Cardiac fibroblast (primary cell): ENCODE data around the gene UCMA.

DNA sequence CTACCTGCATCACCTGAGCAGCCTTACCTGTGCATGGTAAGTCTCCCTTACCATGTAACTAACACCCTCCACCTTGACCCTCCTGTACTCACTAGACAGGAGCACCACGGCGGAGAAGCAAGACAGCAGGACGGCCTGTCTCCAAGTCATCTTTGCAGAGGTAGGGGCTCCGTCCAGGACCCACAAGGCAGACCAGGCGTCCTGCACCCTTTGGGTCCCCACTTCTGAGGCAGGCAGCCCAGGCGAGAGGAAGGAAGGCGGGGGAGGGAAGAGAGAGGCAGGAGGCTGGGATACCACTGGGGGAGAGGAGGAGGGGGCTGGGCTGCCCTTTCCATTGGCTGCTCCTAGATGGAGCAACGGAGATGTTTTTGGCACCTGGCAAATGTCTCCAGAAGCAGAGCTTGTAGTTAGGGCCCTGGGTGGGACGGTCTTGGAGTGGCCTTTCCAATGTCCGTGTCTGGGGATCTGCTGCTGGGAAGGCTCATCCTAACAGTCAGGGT, at the start of gene UCMA:
TSS of gene UCMA (minus strand) at position 266 of the 500 bp plus-strand sequence.
- RRBS = no CpG with 5 or more reads among the region's 10 CpGs

- RRBS = no CpG with 5 or more reads among the region's 8 CpGs
Measured at GRCh38 chr10:13337802-13338354, 10.2 kb downstream of the SEPHS1 start.

DNA sequence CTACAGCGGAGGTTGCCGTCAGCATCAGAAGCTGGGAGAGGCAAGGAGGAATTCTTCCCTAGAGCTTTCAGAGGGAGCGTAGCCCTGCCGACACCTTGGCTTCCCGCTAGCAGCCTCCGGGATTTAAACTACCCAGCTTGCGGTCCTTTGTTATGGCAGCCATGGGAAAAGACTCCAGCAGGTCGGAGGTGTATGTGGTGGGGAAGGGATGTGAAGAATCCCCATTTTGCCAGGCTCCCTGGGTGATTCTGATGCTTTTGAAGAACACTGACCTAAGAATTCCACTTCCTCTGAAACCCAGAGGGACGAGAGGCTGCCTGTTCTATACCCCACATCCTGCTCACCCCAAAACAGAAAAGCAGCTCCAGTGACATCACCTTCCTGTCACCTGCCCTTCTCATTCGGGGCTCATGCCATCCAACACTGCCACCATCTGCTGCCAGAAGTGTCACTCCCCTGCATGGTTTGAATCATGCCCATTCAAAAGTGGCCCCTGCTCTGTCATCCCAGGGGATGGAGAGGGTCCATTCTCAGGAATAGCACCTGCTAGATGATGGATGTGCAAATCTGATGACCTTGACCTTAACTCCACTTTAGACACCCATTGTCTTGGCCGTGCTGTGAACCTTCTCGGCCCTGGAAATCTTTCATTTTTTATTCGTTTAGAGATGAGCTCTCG, 3.5 kb upstream of the SEPHS1 start:
- RRBS = no CpG with 5 or more reads among the region's 14 CpGs

- RRBS = no CpG with 5 or more reads among the region's 14 CpGs
Measured at GRCh38 chr10:13409690-13410367, 61.7 kb upstream of the SEPHS1 start.

- RRBS = no CpG with 5 or more reads among the region's 27 CpGs
Measured at GRCh38 chr10:13440194-13440746, 88.5 kb downstream of the BEND7 start.

- RRBS = no CpG with 5 or more reads among the region's 4 CpGs
Measured at GRCh38 chr10:13480877-13481216, 48.0 kb downstream of the BEND7 start.

DNA sequence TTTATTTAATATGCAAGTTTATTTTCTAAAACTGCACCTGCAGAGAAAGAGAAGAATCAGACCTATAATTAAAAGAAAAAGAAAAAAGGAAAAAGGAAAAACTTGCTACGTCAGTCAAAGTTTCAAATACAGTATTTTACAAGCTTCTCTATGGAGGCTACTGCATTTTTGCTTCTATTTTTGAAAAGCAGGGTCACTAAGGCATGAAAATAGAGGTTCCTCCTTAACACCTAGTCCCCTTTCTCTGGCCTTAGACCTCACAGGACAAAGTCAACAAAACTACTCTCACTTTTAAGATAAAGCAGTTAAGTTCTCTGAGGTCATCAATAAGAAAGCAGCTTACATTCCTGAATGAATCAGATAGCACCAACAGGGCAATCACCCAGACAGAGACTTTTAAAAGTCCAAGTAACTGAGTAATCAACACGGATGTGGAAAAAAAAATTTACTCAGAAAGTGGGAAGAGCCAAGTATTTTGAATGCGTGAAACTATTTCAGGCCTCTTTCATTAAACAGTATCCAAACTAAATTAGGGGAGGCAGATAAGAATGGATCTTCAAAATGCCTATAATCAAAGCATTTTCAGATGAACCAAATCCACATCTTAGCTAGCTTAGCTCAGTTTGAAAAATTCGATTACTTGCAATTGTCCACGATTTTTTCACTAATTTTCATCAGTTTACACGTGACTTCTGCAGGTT, 1.9 kb downstream of the BEND7 start:
- RRBS = no CpG with 5 or more reads among the region's 6 CpGs

DNA sequence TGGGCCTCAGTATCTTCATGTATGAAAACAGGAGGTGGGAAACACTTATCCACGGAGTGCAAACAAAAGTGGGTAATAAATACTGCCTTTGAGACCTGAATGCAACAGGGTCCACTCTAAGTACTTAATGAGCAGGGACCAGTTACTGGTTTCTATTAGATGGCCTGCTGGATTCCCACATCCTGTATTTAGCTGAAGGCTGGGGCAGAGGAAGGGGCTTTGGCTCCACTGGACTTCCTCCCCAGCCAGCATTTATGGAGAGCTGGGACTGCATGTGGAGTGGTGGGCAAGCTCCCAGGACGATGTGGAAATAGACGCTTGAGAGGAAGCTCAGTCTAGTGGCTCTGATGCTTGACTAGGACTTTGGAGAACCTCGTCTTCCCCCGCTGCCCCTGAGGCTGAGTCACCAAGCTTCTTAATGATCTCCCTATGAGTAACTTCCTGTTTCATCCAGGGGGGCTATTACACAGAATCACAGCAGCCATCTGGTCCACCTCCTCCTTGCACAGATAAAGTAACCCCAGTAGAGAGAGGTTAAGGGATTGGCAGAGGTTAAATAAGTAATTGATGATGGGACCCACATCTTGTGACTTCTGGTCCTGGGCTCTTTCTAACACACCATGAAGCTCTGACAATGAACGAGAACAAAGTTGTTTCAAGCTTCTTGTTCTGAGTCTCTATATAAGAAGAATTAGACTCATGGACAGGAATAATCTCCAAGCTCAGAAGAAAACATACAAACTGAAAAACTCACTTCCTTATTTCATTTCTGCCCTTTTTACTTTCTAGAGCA, 126.2 kb downstream of the PRPF18 start:
- RRBS = no CpG with 5 or more reads among the region's 6 CpGs

DNA sequence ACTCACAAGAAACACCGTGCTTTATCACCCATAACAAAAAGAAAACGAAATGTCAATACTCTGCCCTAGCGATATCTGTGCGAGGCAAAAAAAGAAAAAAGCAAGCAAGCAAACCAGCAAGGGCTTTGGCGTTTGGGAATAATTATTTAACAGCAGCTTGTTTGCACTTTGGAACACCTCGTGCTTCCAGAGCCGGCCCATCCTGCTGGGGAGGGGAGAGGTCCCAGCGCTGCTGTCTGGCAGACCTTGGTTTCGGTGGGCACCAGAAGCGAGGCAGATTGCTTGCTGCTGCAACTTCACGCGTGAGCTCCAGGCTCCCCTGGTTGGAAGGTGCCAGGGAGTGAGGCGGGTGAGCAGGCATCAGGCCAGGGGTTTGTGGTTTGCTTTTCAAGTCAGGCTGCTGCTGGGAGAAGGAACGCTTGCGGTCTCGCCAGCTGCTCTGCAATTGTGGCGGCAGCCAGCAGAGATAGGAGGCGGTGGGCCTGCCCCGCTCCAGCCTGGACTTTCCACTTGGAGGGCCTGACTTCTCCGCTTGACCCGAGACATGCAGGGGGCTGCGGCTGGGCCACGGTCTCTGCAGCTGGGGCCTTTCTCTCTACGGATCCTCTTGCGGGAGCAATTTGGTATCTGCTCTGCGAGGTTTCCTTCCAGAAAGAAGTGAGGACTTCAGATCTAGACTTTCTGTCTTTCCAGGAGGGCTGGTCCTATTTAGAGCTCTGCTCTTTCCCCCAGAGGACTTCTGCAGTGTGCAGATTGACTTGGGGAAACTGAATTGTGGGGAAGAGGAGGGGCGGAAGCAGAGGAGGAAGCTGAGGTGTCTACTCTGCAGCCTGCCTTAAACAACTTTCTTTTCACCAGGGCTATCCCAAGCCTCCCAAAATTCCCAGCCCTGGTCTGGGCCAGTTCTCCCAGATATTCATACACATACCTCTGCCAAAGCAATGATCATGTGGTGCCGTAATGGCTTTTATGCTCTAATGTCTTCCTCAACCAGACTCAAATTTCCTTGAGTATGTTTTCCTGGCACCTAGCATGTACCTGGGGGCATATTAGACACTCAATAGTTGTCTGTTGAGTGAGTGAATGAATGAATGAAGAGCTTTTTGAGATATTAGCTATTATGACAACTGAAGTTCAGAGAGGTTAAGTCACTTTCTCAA, 131.5 kb downstream of the PRPF18 start:
- RRBS = no CpG with 5 or more reads among the region's 28 CpGs

DNA sequence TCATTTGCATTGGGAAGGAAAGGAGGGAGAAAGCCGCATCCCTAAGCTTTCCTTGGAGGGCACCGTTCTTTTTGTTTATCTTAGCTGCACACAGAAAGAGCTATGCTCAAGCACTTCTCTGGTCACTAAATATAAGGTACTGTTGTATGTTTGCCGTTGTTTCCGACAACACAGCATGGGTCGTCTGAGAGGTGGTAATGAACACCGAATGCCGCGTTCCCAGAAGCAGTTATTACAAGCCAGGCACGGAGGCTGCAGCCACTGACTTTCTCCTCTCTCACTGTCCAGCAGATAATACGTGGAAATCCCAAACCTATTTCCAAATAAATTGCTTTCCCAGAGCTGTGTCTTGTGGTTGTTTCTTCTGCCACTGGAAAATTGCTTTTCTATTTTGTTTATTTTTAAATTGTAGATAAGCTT, 217.2 kb downstream of the PRPF18 start:
- RRBS = no CpG with 5 or more reads among the region's 10 CpGs

DNA sequence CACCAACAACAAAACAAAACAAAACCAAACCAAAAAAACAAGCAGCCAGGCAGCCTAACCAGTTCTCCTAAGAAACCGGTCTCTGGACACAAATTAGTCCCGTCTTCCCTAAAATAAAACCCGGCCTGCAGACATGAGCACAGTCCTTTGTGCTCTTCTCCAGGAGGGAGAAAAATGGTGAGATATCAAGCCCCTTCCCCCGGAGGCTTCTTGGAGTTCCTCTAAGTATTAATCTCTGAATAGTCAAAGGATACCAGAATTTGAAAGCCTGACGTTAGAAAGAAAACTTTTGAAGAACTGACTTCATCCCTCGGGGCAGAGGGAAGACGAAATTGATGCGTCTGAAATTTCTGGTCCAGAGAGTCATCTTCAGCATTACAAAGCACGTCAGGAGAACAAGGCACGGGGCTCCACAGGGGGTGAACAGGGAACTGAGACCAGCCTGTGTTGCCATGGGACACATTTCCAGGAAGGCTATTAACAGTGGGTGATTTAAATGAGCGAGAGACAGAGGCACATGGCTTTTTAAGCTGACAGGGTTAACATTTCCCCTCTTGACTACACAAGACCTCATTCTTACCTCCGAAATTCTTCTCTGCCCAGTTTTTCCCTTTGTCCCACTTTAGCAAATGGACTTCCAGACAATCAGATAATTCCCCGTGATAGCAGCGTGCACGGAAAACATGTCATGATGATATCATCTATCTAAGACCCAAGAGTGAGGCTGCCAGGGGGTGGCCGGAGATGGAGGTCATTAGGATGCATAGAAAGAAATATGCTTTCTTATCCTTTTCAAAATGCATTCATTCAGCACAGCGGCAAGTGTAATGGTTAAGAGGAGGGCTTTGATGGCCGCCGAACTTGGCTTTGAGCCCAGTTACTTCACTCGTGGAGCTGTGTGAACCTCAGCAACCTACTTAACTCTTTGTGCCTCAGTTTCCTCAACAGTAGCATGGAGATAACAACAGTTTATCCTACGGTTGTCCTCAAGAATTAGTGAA, 247.8 kb downstream of the PRPF18 start:
- RRBS = 41% methylated on average over 2 of the region's 21 CpGs

DNA sequence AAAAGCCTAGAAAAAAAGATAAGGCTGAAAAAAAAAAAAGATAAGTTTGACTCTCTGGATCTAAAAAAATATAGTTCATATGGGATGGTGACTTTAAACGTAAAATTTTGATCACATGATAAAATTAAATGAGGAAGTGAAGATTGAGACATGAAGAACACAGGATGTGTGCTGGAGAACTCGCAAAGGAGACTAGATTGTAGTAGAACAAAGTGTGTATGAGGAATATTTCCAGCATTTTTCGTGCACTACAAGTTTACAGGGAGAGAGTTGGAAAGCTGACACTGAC, 286.4 kb downstream of the PRPF18 start:
- RRBS = no CpG with 5 or more reads among the region's 3 CpGs

DNA sequence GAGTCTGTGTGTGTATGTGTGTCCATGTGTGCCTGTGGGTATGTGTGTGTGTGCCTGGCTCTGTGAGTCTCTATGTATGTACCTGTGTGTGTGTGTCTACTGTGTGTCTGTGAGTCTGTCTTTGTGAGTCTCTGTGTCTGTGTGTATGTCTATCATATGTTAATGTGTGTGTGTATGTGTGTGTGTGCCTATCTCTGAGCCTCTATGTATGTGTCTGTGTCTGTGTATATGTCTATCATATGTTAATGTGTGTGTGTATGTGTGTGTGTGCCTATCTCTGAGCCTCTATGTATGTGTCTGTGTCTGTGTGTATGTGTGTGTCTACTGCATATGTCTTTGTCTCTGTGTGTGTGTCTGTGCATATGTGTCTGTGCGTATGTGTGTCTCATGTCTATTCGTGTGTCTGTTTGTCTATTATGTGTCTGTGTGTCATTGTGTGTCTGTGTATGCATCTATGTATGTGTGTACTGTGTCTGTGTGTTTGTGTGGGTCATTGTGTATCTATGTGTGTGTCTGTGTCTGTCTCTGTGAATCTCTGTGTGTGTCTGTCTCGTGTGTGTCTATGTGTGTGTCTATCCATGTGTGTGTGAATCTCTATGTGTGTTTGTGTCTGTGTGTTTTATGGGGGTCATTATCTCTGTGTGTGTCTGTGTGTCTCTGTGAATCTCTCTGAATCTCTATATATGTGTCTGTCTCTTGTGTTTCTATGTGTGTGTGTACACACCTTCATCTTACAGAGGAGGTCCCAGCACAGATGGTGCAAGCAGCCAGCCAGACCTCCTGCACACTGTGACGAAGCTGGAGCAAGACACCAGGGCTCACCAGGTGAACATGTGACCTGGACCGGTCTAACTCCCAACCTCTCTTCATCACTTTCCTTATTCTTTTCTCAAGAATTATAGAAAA, 355.4 kb downstream of the FRMD4A start:
- RRBS = no CpG with 5 or more reads among the region's 5 CpGs

- RRBS = no CpG with 5 or more reads among the region's 23 CpGs
Measured at GRCh38 chr10:14023944-14025405, 306.2 kb downstream of the FRMD4A start.

GRCh38 chr10:14074566-14074859, 256.2 kb downstream of the FRMD4A start:
- RRBS = no CpG with 5 or more reads among the region's 7 CpGs

DNA sequence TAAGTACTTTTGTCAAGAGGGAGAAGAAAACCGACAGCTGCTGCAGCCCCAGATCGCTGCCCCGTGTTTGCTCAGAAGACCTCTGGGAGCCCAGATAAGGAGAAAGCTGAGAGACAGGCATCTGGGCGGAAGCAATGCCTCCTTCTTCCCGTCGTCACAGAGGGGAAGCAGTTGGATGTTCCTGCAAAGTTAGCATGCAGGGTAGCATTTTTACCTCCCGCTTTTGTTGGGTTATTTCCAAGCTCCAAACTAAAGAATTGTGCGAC, 149.5 kb downstream of the FRMD4A start:
- RRBS = no CpG with 5 or more reads among the region's 8 CpGs

DNA sequence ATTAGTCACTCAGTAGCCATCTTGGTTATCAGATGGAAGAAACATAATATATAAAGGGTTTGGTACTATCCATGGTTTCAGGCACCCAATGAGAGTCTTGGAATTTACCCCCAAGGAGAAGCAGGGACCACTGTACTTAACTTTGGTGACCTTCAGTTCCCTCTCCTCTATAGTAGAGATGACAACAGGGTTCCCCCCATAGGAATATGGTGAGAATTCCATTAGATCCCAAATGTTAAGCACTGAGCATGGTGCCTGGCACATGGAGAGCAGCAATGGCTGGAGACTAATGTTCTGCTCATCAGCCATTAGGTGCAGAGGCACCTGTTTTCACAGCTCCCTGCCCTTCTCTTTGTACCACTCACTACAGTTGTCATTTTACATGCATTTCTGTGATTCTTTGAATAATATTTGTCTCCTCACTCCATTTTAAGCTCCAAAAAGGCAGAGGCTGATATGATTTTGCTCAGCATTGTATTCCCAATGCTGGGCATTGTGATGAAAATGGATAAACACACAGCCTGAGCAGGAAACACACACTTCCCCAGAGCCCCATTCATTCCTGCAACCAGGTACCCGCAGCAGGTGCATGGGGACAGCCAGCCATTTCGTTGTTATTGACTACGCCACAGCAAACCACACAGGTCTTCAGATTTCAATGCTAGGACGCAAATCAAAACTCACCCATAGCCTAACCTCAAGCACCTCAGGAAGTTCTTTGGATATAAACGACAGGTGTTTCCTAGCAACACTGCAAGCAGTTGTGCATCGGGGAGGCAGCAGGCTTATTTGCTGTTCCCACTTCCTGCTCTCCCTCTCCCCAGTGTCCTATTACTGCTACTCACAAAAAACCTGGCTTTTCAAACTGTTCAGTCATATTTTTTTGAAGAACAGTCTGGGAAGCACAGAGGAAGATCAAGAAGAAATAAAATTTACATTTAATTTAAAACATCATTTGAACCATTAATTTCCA, 176.2 kb upstream of the FRMD4A start:
- RRBS = no CpG with 5 or more reads among the region's 6 CpGs

- RRBS = no CpG with 5 or more reads among the region's 6 CpGs
Measured at GRCh38 chr10:14528168-14528916, 197.6 kb upstream of the FRMD4A start.

GRCh38 chr10:14557878-14558679, 216.6 kb downstream of the FAM107B start:
- RRBS = no CpG with 5 or more reads among the region's 18 CpGs

- RRBS = no CpG with 5 or more reads among the region's 13 CpGs
Measured at GRCh38 chr10:14559923-14560734, 214.6 kb downstream of the FAM107B start.